Sigmoid colon (tissue), 4 donors: ENCODE measurements around a stretch of chr18.

GRCh38 chr18:136311-136934 lies 21.9 kb upstream of the USP14 start:
- PRO-cap = no peak
- RAMPAGE, long total RNA, 4 experiments = no peak in any of the 4 experiments

- PRO-cap = no peak
- RAMPAGE, long total RNA, 4 experiments = no peak in any of the 4 experiments
Measured at GRCh38 chr18:182232-182899, 24.0 kb downstream of the USP14 start.

DNA sequence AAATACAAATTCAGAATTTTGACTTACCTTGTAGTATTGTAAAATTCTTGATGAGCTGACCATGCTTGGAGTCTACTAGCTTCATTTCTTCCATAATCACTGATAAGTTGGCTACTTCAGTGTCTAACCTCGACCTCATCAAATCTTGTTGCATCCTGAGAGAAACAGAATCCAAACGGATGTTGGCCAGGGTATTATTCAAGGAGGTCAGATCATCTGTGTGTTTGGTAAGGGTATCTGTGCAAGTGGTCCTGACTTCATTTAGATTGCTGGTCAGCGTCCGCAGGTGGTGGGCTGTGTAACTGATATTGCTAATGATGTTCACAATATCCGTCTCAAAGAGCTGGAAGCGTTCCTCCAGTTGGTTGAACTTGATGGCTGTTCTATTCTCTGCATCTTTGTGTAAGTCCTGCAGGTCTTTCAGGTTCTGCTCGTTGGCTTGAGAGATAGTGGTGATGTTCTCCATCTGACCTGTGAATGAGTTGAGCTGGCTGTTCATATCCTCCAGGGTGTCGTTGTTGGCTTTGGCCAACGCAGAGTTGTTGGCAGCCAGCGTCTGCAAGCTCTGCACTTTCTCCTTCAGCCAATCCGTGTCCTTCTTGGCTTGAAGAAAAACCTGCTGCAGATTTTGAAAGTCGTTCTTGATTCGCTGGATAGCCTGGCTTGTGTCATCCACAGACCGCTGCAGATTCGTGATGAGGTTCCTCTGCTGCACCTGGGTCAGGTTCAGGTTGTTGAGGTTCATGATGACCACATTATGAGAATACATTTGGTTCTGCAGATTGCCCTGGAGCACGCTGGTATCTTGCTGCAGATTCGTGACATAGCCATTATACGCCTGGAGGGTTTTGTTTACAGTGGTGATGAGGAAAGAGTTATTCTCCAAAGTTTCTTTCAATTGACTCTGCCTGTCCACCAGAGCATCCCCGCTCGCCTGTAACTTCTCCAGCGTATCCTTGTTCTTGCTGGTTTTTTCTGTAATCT lies 78.7 kb upstream of the THOC1 start:
- PRO-cap = no peak
- RAMPAGE, long total RNA, 4 experiments = start-site peak on the minus strand in 1 of 4 experiments, centred at positions 144 to 776 of the sequence, 5 to 12 reads per replicate

GRCh38 chr18:371292-371685 lies 103.4 kb upstream of the THOC1 start:
- PRO-cap = no peak
- RAMPAGE, long total RNA, 4 experiments = no peak in any of the 4 experiments

- PRO-cap = no peak
- RAMPAGE, long total RNA, 4 experiments = no peak in any of the 4 experiments
Measured at GRCh38 chr18:457107-457725, 43.3 kb downstream of the COLEC12 start.

- PRO-cap = no peak
- RAMPAGE, long total RNA, 4 experiments = no peak in any of the 4 experiments
Measured at GRCh38 chr18:494567-495081, 5.9 kb downstream of the COLEC12 start.

DNA sequence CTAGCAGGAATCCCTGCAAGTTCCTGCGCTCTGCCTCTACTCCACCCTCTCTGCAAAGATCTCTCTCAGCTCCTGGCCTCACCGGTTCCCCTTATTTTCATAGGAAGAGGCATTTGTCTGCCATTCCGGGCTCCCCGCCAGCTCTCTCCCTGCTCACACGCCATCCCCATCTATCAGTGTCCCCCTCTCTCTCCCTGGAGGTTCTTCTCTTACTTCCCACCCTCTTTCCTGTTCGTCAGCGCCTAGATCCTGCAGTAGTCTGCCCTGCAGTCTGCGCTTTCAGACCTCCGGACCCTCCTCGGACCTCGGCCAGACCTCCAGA lies 13.7 kb upstream of the COLEC12 start:
- PRO-cap = no peak
- RAMPAGE, long total RNA, 4 experiments = no peak in any of the 4 experiments

DNA sequence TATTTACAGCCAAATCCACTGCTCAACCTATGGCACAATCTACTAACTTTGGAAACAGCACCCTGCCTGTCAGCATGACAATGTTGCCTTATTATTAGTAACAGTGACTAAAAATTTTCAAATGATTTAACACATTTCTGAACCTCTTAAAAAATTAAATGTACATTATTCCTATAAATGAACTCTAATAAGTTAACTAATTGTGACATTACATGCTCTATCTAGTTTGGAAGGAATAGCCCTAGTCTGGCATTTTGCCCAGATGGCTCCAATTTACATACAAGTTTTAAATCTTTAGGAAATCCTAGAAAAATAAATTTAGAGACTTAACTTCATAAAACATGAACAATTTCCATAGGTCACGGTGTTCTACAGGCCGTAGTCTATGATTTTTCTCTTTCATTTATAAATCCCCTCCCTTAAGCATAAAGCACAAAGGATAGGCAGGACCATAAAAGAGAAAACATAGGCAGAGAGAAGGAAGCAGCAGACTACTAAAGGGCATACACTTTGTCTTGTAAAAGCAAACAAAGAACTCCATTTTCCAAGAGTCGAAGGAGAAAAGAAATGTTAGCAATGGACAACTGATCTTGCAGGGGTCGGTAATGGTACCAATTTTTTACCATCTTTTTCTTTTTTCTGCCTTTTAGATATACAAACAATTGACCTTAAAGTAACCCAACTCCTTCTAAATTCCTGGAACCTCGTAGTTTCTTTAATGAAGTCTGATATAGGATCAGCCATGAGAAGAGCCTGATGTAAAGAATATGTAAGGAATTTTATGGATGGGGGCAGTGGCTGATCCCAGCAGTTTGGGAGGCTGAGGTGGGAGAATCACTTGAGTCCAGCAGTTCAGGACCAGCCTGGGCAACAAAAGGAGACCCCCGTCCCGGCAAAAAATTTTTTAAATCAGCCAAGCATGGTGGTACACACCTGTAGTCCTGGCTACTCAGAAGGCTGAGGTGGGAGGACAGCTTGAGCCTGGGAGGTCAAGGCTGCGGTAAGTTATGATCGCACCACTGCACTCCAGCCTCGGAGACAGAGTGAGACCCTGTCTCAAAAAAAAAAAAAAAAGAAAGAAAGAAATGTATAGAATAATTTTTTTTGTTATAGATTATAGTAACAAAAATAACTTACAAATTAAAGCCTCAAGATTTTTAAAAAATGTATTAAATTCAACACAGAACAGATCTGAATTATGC lies 33.3 kb downstream of the YES1 start:
- PRO-cap = no peak
- RAMPAGE, long total RNA, 4 experiments = no peak in any of the 4 experiments

DNA sequence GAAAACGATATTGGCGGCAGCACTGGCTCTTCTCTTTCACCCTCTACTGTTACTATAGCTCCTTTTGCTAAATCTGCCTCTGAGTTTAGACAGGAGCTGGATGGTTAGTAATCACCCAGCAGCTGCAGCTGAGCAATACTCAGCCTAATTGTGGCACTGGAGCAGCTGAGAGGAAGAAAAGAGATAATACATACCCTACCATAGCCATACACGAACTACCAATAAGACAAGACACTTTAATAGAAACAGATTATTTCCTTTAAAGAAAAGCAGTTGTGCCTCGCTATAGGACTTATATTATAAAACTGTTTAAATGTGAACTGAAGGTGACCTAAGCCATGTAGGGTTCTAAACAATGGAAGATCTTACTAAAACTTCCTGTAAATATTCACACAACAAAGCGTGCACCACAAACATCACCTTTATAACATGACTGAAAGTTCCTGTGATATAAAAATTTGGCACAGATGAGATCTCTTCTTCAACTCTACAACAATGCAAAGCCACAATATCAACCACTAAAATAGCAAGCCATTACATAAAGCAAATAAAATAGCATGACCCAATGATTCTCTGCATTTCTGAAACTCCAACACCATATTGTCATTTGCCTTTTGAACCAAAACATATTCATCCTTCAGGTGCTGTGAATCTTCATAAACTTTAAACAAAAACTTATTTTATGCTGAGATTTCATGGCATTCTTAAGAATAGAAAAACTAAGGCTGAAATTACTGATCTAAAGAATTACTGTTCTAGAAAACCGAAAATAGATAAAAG lies 3.6 kb downstream of the YES1 start:
- PRO-cap = no peak
- RAMPAGE, long total RNA, 4 experiments = no peak in any of the 4 experiments

- PRO-cap = unidirectional peak, minus-strand start at chr18:812857
- RAMPAGE, long total RNA, 4 experiments = no peak in any of the 4 experiments
Measured at GRCh38 chr18:812823-813434, 887 bp upstream of the YES1 start.

DNA sequence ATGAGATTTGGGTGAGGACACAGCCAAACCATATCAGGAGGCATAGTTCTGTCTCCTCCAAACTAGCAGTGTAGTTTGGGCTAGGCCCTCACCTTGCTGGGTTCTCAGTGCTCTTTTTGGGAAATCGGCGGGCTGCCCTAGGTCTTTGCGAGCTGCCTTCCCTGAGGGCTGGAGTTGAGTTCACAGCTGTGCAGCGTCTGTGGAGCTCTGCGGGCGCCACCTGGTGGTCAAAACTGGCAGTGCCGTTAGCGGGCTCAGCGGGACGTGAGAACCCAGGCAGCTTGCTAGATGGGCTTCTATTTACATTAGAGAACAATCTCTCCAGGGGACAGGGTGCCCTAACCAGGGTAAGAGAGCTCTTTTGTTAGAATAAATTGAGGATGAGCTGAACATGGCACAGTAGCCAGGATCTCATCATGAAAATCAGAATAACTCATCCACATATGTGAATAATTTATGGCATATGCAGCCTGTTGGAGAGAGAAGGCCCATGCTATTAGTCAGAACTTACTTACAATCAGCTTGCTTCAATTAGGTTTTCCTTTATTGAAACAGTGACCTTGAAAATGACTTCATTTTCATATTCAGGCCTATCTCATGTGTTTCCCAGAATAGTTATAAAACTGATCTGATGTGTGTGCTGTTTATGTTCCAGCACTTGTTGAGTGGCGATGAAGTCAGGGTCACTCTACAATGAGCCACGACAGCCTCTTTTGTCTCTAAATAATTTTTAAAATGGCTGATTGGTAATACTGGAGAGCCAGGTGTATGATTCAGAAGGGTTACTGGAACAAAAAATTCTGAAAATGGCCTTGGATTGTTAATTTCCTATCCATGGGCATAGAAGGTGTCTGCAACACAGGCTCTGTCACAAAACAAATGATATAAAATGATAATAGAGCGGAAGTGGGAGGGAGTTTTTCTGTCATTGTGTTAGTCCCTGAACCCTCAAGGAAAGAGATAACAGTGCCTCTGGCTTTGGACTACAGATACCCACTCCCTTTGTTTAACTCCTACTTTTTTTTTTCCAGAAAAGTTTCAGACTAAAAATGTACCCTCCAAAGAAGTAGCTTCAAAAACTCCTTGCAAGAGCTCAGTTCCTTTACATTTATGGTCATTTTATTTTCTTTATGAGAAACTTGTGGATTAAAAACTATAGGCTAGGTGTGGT lies 27.6 kb upstream of the YES1 start:
- PRO-cap = no peak
- RAMPAGE, long total RNA, 4 experiments = no peak in any of the 4 experiments

GRCh38 chr18:848307-848764 lies 36.3 kb upstream of the YES1 start:
- PRO-cap = no peak
- RAMPAGE, long total RNA, 4 experiments = no peak in any of the 4 experiments

GRCh38 chr18:1392106-1392474 lies 487.4 kb downstream of the ADCYAP1 start:
- PRO-cap = no peak
- RAMPAGE, long total RNA, 4 experiments = no peak in any of the 4 experiments

GRCh38 chr18:2555813-2556147 lies 15.5 kb downstream of the METTL4 start:
- PRO-cap = no peak
- RAMPAGE, long total RNA, 4 experiments = no peak in any of the 4 experiments

- PRO-cap = no peak
- RAMPAGE, long total RNA, 4 experiments = no peak in any of the 4 experiments
Measured at GRCh38 chr18:2571775-2572494, 578 bp downstream of the NDC80 start.

DNA sequence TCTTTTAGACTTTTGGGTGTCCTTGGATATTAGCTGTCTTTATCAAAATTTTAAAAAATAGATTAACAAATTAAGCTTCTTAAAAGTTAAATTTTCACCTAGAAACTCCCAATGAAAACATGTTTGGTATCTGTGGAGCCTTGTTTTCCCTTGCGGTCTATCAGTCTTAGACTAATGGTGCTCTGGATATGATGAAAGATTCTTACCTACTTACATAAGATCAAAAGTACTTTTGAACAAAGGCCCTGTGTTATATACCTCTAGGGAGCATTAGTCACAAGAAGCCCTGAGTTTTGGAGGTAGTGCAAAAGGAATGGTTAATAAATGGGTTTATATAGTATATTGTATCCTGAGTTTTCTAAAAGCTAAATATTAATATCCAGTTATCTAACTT lies 18.0 kb downstream of the NDC80 start:
- PRO-cap = no peak
- RAMPAGE, long total RNA, 4 experiments = no peak in any of the 4 experiments

GRCh38 chr18:2704055-2705162 lies 48.9 kb downstream of the SMCHD1 start:
- PRO-cap = no peak
- RAMPAGE, long total RNA, 4 experiments = no peak in any of the 4 experiments

DNA sequence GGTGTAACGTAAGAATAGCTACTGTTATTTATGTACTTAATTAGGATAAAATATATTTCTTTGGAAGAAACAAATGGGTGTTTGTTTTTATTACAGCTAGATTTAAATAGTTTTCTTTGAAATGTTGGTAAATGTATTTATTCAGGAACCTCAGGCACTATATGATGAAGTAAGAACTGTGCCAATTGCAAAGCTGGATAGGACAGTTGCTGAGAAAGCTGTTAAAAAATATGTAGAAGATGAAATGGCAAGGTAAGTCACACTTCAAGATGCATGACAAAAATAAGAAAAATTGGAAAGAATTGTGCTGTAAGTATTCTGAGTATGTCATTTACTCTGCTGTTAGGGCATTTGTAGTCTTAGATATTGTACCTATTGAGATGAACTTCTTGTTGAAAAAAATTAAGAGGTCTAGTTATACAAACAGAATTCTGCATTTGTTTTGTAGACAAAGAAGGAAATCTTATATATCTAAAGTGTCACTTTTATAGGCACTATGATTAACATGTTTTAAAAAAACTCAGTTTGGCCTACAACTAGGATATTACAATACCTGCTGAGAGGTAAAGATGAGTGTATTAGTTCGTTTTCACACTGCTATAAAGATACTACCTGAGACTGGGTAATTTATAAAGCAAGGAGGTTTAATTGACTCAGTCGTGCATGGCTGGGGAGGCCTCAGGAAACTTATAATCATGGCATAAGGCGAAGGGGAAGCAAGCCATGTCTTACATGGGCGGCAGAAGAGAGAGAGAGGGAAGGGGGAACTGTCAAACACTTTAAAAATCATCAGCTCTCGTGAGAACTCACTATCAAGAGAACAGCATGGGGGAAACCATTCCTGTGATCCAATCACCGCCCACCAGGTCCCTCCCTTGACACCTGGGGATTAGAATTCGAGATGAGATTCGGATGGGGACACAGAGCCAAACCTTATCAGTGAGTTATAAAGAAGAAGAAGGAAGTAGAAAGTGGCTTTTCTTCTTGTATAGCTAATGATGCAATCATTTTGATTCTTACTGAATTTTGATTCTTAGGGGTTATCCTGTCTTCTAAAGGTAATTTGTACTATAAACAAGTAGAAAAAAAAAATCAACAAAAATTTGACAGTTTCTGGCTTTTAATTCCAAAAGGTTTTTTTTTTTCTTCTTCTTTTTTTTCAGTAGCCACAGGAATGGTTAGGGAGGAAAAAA lies 51.1 kb downstream of the SMCHD1 start:
- PRO-cap = no peak
- RAMPAGE, long total RNA, 4 experiments = no peak in any of the 4 experiments

- PRO-cap = no peak
- RAMPAGE, long total RNA, 4 experiments = no peak in any of the 4 experiments
Measured at GRCh38 chr18:2720930-2721191, 65.3 kb downstream of the SMCHD1 start.

DNA sequence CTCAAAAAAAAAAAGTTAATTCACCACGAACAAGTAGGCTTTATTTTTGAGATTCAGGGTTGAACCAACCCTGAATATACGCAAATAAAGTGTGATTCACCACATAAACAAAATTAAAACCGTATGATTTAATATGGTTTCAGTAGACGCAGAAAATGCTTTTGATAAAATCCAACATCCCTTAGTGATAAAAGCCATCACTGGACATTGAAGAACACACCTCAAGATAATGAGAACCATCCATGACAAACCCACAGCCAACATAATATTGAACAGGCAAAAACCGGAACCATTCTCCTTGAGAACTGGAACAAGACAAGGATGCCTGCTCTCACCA lies 79.5 kb downstream of the SMCHD1 start:
- PRO-cap = no peak
- RAMPAGE, long total RNA, 4 experiments = no peak in any of the 4 experiments